Skeletal muscle cell (primary cell): ENCODE data around the gene VKORC1.

- RRBS, result 3% methylated on average over 3 of the region's 11 CpGs
Observed at GRCh38 chr16:31072536-31072944, 1.5 kb downstream of the ZNF668 start.

DNA sequence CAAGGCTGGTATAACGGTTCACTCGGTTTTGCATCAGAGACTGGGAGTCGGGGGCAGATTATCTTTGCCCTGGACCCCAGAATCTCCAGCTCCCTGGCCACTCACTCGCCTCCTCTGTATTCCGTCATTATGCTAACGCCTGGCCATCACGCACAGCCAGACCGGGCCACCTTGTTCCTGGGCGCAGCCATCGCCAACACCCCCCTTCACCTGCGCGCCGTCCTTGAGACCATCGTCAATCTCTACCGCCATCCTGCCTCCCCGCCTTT, 638 bp downstream of the VKORC1 start:
- RRBS, result no CpG with 5 or more reads among the region's 16 CpGs

DNA sequence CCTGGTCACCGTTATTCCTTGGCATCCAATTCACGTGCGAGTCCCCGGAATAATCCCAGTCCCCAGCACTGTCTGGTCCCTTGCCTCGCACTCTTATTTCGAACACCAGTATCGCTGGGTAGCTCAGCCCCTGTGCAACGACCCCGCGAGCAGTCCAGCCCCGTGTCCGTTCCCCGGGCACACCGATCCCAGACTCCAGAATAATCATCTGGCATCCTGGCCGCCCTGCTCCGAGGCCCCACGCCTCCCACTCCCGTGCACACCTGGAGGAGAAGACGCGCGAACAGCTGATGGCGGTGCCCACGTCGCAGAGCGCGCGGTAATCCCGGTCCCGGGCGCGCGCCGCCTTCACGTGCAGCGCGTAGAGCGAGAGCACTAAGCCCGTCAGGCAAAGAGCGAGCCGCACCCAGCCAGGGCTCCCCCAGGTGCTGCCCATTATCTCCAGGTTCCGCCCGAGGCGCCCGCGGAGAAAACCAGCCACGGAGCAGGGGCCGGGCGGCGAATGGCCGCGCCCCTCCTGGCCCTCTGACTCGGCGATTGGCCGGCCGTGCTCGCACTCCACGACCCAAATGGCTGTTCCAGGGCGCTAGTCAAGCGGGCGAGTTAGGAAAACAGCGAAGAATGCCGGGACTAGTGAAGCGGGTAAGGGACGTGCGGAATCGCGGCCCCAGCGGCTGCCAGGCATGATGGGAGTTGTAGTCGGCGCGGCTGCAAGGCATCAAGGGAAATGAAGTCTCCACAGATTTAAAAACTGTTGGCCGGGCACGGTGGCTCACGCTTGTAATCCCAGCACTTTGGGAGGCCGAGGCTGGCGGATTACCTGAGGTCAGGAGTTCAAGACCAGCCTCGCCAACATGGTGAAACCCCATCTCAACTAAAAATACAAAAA, at the start of gene VKORC1:
Gene VKORC1 (minus strand): TSS at position 504 of the 889 bp plus-strand sequence.
- RRBS, result under 1% methylated on average over 15 of the region's 77 CpGs

GRCh38 chr16:31138399-31139279, 3.1 kb upstream of the PRSS8 start:
- RRBS, result 11% methylated on average over 4 of the region's 22 CpGs

- RRBS, result no CpG with 5 or more reads among the region's 8 CpGs
Observed at GRCh38 chr16:31139280-31139555, 3.7 kb upstream of the PRSS8 start.

DNA sequence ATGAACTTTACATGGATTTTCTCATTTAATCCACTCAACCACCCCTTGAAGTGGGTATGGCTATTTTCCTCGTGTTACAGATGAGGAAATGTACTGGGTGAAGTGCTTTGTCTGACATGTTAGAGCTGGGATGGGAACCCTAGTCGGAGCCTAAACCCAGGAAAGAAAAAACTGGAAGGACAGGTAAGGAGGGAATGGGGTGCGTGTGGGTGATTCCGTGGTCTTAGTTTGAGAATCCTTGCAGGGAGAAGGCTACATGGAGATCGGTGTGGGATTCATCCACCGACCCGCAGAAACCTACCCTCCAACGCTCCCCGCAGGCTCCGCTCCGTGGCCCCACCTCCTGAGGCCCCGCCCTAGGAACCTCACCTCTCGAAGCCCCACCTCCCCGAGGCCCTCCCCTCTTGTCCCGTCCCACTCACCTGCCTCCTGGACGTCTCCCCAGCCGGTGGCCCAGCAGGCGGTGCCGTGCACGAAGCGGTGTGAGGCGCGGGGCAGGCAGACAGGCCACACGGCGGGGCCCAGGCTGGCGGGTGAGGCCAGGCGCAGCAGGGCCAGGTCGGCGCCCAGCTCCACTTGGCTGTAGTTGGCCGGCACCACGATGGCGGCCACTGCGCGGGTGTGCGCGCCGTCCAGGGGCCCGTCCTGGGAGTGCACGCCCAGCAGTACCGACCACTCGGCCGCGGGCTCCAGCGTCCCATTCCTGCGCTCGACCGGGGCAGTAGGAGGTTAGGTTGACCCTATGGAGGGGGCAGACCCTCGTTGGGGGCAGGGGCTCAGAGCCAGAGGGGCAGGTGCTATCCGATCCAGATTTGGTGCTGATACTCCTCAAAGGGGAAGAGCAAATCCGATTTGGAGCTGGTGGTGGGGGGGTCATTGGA, 1.7 kb downstream of the PRSS36 start:
- RRBS, result no CpG with 5 or more reads among the region's 50 CpGs

- RRBS, result no CpG with 5 or more reads among the region's 34 CpGs
Observed at GRCh38 chr16:31181042-31181886, 1.3 kb downstream of the FUS start.

DNA sequence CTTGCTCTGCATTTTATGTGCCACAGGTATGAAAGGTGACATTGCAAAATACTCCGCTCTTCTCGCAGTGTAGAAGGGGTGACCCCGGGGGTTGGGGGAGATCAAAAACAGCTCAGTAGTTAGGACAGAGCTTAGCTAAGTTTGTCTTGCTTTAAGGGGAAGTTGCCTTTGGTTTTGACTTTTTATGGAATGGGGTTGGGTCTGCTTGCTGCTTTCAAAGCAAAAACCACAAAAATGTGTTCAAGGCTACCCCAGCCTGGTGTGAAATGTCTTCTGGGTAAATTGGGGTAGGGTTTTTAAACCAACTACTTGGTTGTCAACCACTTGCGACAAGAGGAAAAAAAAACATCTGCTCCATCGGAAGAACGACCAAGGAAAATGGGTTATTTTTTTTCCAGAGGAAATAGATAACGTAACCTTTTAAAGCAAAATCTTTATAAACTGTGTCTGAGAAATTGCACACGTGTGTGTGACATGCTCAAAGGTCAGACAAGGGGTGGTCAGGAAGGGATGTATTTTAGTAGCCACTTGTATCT, 6.3 kb downstream of the FUS start:
- RRBS, result no CpG with 5 or more reads among the region's 8 CpGs

GRCh38 chr16:31192849-31194146, 9.3 kb downstream of the PYCARD start:
- RRBS, result no CpG with 5 or more reads among the region's 19 CpGs

GRCh38 chr16:31199174-31199933, 3.2 kb downstream of the PYCARD start:
- RRBS, result no CpG with 5 or more reads among the region's 6 CpGs

GRCh38 chr16:31265131-31265909, 5.5 kb downstream of the ITGAM start:
- RRBS, result no CpG with 5 or more reads among the region's 17 CpGs

- RRBS, result 80% methylated on average over 4 of the region's 31 CpGs
Observed at GRCh38 chr16:31331706-31332343, 23.2 kb upstream of the ITGAX start.

DNA sequence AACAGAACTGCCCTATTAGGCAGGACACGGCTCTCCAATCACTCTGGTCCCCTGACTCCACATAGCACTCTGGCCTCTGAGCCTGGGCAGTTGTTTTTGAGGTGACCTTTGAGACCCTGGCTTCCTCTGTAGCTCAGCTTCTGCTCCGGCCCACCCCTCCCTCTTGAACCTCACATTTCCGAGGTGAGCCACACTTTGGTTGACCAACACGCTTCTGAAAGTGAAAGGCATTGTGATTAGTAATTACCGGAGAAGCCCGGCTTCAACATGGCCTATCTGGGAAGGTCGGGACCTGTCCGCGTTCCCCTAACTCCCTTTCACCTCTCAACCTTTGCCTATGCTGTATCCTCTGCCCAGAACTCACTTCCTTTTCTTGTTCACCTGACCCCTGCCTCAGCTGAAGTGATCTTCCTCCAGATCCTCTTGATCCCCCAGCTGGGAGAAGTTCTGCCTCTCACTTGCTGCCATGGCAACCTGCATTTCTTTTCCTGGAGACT, 10.2 kb upstream of the ITGAX start:
- RRBS, result no CpG with 5 or more reads among the region's 9 CpGs

- RRBS, result no CpG with 5 or more reads among the region's 7 CpGs
Observed at GRCh38 chr16:31347214-31347584, 7.8 kb upstream of the ITGAX start.

GRCh38 chr16:31362016-31362604, 7.1 kb downstream of the ITGAX start:
- RRBS, result no CpG with 5 or more reads among the region's 5 CpGs

- RRBS, result no CpG with 5 or more reads among the region's 8 CpGs
Observed at GRCh38 chr16:31384019-31384497, 9.1 kb upstream of the ITGAD start.

DNA sequence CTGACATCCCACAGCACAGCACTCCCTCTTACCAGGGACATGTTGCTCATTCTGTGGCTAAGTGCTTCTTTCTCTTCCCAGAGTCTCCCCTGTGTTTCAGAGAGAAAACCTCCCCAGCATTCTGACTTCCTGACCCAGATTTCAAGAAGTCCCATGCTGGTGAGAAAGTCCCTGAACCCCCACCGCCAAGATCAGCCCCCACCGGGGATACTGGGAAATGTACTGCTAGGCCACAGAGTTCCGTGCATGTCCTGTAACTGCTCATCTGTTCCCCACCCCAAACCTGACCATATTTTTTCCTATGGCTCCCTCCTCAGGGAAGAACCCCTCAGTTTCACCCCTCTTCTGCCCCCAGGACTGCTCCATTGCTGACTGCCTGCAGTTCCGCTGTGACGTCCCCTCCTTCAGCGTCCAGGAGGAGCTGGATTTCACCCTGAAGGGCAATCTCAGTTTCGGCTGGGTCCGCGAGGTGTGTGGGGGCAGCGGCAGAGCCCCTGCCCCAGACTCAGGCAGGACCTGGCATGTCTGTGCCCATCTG, 4.6 kb downstream of the COX6A2 start:
- RRBS, result no CpG with 5 or more reads among the region's 10 CpGs

GRCh38 chr16:31428969-31429168, 709 bp upstream of the COX6A2 start:
- RRBS, result no CpG with 5 or more reads among the region's 1 CpG

DNA sequence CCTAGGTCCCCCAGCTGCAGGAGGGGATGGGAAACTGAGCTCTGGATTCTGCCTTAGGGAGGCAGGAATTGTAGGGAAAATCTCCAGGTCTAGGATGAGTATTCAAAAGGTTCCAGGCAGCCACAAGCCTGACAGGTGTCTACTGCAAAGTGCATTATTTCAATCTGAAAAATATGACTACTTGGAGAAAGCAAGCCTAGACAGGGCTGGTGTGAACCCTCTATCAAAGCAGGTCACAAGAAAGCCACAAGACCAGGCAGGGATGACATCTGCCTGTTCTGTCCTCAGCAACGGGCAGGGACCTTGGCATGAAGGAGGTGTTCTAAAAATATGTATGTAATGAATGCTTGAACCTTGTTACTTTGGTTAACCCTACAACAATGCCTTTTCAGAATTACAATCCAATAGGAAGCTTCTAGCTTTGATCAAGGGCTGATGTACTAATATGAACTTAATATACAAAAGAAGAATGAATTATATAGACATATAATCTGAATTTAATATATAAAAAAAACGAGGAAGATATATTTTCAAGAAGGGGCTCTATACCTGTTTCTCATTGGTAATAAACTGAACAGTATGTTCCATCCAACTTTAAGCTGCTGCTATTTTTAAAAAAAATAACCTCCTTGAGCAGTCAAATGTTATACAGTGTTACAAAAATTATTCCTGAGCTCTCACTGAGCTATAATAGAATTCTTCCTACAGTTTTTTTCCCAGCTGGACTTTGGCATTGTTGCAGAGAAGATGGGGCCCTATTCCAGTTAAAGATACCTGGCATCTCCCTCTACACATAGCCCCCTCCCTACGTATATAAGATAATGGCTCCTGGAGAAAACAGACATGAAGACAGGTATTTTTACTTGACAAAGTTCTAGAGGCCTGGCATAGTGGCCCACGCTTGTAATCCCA, 1.4 kb upstream of the COX6A2 start:
- RRBS, result no CpG with 5 or more reads among the region's 4 CpGs

DNA sequence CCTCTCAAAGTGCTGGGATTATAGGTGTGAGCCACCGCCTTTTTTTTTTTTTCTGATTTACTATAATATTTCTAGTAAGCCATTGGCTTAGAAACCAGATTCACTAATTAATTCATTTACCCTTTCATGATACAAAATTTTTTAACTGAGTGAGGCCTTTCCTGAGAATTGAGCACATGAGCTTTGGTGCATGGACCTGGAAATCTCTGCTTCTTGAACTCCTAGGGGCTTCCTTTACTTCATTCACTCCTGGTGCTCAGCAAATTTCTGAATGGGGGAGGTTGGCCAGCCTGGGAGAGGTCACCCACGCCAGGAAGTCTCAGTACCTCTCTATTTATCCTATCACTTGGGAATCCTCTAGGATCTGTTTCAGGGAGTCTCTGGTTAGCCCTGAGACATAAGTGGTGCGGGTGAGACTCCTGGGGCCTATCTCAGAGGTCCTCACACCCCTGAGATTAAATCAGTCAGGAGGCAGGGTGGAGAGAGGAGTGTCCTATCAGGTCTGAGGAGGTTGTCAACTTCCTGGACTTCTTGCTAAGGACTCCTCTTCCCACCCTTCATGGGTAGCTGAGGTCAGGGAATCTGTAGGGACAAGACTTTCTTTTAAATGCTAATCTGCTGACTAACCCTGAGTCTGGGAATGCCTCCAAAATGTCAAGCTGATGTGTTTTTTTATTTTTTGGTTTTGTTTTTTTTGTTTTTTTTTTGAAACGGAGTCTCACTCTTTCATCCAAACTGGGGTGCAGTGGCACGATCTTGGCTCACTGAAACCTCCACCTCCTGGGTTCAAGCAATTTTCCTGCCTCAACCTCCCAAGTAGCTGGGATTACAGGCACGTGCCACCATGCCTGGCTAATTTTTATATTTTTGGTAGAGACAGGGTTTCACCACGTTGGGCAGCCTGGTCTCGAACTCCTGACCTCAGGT, 6.7 kb upstream of the ARMC5 start:
- RRBS, result no CpG with 5 or more reads among the region's 8 CpGs